Amniotic epithelial cell (primary cell): ENCODE measurements around a stretch of chr14.

GRCh38 chr14:102186971-102187754 lies 47.5 kb downstream of the WDR20 start:
- RRBS, result no CpG with 5 or more reads among the region's 8 CpGs

GRCh38 chr14:102313978-102314830 lies 5.3 kb upstream of the ZNF839 start:
- RRBS, result 2% methylated on average over 8 of the region's 56 CpGs

DNA sequence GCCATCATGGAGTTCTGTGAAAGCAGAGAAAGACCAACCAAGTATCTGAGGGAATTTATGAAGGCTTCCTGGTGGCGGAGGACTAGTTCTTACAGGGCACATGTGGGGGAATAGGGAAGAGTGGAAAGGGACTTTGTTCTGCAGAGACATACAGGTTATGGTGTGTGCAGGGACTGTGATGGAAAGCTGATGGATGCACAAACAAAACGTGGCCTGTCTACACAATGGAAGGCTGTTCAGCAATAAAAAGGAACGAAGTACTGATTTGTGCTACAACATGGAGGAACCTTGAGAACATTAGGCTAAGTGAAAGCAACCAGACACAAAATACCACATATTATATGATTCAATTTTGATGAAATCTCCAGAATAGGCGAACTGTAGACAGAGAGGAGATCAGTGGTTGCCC lies 2.6 kb downstream of the TECPR2 start:
- RRBS, result no CpG with 5 or more reads among the region's 4 CpGs

GRCh38 chr14:102450180-102450686 lies 59.3 kb downstream of the ANKRD9 start:
- RRBS, result no CpG with 5 or more reads among the region's 6 CpGs

- RRBS, result no CpG with 5 or more reads among the region's 14 CpGs
These were observed 44.6 kb downstream of the ANKRD9 start for GRCh38 chr14:102464723-102465553.

DNA sequence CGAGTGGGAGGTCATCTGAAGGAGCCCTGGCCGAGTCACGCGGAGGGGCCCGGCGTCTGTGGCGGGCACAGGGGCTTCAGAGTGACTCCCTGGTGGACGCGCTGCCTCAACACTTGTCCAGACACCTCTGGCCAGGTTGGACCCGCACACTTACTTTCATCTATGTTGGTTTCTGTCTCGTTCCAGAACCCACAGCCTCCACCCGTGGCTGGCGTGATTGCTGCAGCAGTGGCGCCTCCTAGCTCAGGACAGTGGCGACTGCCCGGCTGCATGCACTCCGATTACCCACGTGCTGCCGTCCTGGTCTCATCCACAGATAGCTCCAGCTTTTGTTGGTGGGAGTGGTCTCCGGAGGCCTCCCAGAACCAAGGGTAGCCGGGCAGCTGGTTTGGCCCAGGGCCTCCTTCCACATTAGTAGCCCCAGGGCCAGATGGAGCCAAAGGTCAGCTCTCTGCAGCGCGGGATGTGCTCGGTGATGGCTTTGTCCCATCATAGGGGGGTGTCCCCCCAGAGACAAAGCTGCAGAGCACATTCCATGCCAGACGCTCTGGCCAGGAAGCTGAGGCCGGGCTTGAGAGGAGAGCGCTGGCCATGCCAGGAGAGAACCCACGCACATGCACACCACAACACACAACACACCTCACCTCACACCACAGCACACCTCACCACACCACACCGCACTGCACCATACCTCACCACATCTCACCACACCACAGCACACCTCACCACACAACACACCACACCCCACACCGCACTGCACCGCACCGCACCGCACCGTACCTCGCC lies 11.1 kb downstream of the ANKRD9 start:
- RRBS, result 53% methylated on average over 5 of the region's 35 CpGs

DNA sequence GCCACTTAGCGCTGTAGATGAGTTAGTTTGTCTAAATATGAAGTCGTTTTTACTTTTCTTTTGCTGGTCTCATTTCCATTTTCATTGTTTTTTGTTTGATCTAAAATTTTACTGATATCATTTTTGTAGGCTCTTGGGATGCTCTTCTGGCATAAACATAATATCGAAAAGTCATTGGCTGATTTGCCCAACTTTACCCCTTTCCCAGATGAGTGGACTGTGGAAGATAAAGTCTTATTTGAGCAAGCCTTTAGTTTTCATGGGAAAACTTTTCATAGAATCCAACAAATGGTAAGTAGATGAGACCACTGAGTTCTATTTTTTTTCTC lies 70.1 kb upstream of the TRAF3 start:
- RRBS, result no CpG with 5 or more reads among the region's 3 CpGs

DNA sequence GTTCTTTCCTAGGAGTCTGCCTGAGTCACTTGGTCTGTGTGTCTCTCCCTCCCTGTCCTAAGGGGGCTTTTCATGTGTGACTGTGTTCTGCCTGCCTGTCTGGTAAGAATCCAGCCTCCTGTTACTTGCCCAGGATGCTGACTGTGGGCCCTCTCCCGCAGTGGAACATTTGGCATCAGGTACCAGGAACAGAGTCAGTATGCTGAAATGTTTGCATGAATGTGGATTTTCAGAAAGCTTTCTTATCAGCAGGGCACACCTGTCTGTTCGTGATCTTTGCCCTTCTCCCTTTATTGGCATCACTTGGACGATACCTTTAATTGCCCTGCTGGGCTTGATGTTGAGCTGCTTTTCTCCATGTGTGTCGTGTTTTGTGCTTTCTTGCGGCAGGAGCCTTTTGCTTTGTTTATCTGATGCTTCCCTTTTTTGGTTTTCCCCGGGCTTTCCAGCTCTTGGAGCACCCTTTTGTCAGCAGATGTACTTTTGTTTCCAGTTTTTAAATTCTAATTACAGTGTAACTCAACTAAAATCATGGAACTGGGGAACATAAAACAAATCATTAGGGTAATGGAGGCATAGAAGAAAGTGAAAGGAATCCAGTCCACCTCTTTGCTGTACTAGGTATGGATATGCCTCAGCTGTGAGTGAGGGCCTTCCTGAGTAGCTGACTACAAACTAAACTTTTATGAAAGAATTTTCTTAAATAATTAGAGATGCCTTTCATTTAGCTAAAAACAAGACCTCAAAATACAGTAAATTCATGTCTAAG lies 72.5 kb downstream of the TRAF3 start:
- RRBS, result no CpG with 5 or more reads among the region's 6 CpGs

DNA sequence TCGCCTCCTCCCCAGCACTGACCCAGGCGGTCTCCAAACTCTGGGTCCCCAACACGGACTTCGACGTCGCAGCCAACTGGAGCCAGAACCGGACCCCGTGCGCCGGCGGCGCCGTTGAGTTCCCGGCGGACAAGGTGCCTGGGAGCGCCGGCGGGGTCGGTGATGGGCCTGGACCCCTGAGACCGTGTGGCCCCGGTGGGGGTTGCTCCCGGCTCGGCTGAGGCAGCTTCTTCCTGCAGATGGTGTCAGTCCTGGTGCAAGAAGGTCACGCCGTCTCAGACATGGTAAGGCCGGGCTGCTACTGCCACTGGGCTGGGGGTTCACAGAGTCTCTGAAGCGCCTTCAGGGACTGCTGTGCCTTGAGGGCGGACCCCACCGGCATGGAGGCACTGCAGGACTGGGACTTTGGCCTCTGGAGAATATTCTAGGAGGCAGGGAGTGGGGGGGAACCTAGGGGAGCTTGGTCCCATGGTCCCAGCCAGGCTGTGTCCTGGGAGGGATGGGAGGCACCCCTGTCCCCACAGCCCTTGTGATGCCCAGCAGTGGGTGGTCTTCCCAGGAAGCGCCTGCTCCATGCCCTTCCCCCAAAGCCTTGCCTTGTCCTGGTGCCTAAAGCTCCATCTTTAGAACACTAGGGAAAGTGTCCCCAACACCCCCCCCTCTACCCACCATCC lies 1.4 kb downstream of the AMN start:
- RRBS, result 8% methylated on average over 12 of the region's 30 CpGs

- RRBS, result no CpG with 5 or more reads among the region's 18 CpGs
These were observed 4.0 kb downstream of the EXOC3L4 start for GRCh38 chr14:103098473-103098983.

DNA sequence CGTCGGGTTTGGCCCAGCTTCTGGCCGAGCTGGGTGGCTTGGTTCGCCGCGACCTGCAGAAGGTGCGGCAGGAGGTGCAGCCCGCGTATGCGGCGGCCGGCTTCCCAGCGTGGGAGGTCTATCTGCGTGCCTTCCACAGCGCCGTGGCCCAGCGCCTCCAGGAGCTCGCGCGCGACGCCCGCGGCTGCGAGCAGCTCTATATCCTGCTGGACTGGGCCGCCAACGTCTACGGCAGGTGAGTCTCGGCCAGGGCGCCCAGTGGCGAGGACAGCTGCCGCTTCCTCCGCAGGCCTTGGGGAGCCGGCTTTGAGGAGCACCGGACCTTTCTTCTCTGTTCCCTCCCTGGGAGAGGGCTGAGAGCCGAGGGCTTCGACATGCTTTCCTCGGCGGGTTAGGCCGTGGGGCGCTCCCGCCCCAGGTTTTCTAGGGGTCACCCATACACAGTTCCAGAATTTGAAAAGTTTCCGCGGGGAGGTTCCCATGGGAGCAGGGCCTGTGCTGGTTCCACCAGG lies 8.1 kb downstream of the EXOC3L4 start:
- RRBS, result no CpG with 5 or more reads among the region's 44 CpGs

DNA sequence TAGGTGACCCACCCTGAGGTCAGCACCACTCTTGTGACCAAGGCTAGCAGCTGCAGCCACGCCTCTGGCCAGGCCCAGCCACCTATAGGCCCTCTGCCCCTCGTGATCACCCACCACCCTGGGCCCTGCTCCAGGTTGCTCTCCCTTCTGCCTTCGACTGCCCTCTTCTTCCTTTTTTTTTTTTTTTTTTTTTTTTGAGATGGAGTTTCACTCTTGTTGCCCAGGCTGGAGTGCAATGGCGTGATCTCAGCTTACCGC lies 4.1 kb upstream of the TNFAIP2 start:
- RRBS, result no CpG with 5 or more reads among the region's 5 CpGs

DNA sequence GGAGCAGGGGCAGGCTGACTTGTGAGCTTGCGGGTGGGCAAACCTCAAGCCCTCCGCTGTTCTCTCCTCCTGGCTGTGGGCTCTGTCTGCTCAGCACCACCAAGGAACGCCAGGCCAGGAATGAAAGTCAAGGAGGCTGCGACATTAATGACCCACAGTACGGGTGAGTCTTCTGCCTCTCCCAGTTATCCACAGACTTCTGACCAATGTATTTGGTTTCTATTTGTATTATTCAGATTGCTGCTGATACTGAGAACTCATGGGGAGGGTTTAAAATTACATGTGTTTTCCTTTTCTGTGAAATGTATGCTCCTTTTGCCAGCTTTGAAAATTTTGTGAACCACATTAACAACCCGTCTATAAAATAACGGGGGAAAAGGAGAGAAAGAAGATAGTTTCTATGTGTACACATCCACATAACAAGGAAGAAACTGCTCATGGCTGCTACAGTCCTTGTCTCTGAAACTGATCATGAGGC lies 86.8 kb downstream of the TNFAIP2 start:
- RRBS, result no CpG with 5 or more reads among the region's 7 CpGs

DNA sequence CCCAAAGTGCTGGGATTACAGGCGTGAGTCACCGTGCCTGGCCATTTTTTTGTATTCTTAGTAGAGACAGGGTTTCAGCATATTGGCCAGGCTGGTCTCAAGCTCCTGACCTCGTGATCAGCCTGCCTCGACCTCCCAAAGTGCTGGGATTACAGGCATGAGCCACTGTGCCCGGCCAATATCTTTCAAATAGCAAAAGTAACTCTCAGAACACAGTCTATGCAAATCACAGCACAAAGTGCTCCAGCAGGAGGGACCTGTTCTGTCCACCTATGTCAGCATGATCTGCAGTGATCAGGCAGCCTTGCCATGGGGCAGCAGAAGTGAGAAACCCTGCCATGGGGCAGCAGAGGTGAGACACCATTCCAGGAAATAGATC lies 78.6 kb upstream of the EIF5 start:
- RRBS, result no CpG with 5 or more reads among the region's 5 CpGs

- RRBS, result no CpG with 5 or more reads among the region's 3 CpGs
These were observed 2.0 kb upstream of the EIF5 start for GRCh38 chr14:103331952-103332504.

DNA sequence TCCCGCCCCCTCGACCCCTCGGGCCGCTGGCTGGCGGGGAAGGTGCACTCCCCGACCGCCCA lies 92 bp downstream of the EIF5 start:
- RRBS, result no CpG with 5 or more reads among the region's 7 CpGs

- RRBS, result no CpG with 5 or more reads among the region's 7 CpGs
These were observed 59.6 kb downstream of the CKB start for GRCh38 chr14:103462881-103463637.

DNA sequence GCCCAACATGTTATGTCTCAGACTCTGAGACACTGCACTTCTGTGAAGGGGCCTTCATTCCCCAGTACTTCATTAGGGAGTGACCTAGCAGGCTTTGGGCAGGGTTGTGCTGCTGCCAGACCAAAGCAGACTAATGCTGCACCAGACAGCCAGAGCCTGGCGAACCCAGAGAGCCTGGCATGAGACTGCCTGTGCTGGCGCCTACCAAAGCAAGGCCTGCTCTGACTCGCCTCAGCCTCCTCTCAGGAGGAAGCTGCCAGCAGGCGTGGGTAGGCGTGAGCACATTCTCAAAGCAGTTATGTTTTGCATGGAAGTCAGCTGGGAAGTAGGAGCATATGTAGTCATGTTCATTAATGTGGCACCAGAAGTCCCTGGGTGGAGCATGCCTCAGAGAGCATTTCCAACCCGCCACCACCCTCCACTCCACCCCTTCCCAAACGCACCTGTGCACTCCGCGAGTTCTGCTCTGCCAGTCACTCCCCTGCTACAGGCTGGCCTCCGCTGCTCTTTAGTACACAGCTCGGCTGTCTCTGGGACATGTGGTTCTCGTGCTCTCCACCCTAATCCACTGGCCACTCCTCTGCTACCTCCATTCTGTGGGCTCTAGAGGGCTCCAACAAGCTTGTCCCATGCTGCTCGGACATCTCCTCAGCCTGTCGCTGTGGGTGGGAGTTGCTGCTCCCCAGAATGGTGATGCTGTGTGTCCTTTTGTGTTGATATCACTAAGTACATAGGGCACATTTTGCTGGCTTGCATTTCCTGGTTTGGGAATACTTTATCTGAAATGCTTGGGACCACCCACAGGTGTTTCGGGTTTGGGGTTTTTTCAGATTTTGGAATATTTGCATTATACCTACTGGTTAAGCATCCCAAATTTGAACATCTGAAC lies 9.5 kb downstream of the CKB start:
- RRBS, result no CpG with 5 or more reads among the region's 15 CpGs

DNA sequence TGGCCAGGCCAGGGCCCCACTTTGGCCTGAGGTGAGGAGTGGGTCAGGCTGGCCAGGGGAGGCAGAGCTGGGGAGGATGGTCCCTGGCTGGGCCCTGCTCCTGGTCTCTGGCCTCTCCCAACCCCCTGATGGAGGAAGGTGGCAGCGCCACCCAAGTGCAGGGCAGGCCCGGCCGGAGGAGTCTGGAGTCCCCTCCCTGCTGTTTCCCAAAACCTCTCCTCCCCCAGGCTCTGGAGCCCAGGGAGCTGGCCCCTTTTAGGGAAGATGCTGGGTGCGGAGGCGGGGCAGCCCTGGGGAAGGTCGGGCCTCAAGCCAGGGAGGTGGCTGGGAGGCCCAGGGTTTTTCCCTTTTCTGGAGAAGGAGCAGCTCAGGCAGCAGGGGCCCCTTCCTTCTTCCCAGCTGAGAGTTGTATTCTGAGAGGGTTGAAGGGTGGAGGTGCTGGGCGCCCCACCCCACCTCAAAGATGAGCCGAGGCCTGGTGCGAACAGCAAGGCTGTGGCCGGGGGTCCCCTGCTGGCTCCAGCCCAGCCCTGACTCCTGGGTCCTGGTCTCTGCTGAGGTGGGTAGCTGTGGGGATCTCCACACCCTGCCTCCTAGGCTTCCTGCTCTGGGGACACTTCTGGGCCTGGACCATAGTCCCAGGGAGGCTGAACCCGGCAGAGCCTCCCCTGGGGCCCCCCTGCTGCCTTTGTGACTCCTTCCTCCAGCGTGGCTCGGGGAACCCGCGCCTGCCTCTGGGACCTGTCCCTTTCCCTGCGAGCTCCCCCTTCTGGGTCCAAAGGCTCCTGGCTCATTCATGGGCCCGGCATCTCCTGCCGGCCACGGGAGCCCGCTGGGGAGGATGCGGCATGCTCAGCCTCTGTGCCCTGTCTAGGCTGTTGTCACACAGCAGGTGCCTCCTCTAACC lies 4.2 kb downstream of the TRMT61A start:
- RRBS, result no CpG with 5 or more reads among the region's 21 CpGs

DNA sequence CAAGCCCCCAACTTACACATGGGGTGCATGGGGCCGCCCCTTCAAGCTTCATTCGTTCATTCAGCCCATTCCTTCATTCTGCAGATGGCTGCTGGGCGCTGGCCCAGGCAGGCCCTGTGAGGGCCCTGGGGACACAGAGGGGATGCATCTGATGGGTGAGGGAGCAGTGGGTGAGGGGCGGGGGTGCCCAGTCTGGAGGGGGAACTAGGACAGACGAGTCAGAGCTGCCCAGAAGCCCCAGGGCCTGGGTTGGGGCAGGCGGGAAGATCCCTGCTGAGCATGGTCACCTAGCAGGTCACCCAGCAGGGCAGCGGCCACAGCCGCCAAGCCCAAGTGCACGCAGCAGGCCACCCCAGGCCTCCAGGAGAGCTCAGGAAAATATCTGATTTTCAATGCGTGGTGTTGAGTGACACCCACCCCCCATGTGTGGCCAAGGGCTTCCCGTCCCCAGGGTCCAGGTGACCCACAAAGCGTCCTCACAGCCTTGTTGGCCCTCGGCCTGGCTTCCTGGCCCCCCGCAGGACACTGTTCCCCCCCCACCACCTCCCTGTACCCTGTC lies 14.2 kb downstream of the TRMT61A start:
- RRBS, result no CpG with 5 or more reads among the region's 14 CpGs